Colon Carcinoma Metastatic in the Lung (tissue), 2 donors: Measurements from ENCODE around the gene EFNB2.

DNA sequence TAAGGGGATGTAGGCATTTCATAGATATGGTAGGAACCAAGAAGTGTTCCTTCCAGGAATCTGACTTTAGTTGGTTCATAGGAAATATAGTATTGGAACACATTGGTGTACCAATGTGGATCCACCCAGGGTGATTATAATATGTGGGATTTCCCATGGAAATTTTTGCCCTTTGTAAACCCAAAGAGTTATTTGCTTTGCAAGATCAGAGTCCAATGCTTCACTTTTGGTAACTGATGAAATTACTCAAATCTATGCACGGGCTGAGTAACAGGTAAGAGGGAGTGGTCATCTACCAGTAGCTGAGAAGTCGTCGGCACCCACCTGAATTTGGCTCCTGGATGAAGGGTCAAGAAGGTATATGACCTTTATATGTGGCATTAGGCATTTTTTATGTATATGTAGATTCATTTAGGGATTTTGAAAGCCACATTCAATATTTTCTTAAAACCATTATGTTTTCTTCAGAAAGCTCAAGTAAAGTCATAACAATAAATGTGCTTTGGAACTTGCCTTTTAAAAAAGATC, 62.4 kb downstream of the ERCC5 start:
- PRO-cap, 2 experiments, result no peak in any of the 2 experiments

- PRO-cap, 2 experiments, result no peak in any of the 2 experiments
Observed at GRCh38 chr13:103006963-103007568, 59.2 kb downstream of the SLC10A2 start.

DNA sequence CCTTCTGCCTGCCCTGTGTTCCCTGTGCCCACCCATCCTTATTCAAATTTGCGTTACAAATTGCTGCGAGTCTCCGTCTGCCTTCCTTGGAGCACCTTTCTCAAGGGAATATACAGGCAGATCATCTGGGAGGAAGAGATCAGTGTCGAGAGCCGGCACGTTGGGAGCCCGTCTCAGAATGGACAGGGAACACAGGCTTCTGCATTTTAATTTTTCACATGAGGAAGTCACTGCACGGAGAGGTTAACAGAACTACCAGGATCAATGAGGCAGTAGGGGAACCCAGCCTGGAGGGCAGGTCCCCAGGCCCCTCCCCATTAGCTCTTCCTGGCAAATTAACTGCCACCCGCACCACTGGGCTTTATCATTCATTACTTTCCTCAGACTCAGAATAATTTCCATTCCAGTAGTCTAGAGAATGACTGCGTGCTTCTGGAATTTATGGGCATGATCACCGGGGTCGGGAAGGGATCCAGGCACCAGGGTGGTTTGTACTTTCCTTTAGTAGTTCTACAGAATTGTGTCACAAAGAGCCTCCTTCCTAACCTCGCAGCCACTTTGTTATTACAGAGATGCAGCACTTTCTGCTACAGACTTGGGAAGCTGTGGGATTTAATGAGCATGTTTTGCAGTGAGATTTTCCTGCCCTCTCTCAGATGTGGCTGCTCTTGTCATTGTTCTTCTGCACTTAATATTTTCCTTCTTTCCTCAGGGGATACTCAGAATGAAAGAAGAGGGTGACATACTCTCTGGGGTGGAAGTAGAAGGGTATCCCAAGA, 284.8 kb upstream of the SLC10A2 start:
- PRO-cap, 2 experiments, result no peak in any of the 2 experiments

GRCh38 chr13:105597435-105597811, 131.6 kb downstream of the DAOA start:
- PRO-cap, 2 experiments, result no peak in any of the 2 experiments

GRCh38 chr13:106184848-106185347, 350.6 kb downstream of the EFNB2 start:
- PRO-cap, 2 experiments, result no peak in any of the 2 experiments

GRCh38 chr13:106475724-106476274, 59.7 kb downstream of the EFNB2 start:
- PRO-cap, 2 experiments, result no peak in any of the 2 experiments

GRCh38 chr13:106518159-106518588, 17.3 kb downstream of the EFNB2 start:
- PRO-cap, 2 experiments, result no peak in any of the 2 experiments

- PRO-cap, 2 experiments, result no peak in any of the 2 experiments
Observed at GRCh38 chr13:106530262-106531144, 5.0 kb downstream of the EFNB2 start.

DNA sequence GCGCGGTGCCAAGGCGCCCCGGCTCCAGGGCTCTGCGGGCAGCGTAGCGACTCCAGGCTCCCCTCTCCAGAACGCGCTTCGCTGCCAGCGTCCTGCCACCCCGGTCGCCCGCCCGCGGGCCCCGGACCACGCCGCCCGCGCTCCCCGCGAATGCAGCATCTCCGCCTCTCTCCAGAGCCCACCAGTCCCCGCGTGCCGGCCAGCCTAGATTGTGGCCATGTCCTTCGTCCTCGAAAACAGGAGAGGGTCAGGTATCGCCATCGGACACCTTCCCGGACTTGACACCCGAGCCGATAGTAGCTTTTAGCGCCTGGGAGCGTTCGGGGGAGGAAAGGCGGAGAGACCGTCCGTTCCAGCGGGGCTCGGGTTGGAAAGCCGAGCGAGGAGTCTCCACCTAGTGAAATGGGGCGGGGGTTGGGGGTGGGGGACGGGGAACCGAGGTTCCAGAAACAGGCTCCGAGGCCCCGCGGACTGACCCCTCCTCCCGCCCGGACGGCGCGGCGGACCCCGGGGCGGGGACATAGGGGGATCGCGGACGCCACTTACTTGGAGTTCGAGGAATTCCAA, 1.1 kb downstream of the EFNB2 start:
- PRO-cap, 2 experiments, result no peak in any of the 2 experiments

- PRO-cap, 2 experiments, result peak in 2 of 2 experiments; most common plus-strand start chr13:106535851 (in 1); most common minus-strand start chr13:106535385 (in 1)
Observed at GRCh38 chr13:106535323-106536276, at the start of gene EFNB2. EFNB2 (minus strand) TSS chr13:106535662.

DNA sequence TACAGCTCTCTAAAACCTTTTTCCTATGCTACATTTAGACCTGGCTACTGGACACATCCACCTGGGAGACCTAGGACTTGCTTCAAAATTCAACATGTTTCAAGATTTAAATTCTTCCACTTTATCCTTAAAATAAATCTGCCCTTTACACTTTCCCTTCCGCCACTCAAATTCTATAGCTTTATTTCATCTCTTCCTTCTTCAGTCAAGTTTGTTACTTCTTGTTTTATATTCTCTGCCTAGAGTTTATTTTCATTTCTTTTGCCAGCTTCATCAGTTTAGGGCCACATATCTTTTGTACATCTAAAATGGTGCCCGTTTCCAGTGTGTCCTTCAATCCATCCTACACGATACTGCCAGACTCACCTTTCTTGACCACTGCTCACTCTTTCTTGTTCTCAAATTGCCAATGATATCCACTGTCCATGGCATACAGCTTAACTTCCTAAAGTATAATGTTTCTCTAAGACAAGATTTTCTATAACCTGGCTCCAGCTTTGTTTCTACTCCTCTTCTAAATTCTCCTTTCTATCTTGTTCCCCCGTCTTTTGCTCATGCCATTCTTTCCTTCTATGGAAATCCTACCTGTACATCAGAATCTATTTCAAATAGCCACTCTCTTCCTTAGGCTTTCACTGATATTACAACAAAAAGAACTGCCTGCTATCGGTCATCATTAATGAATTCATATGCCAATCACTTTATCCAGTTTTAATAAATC, 10.6 kb upstream of the EFNB2 start:
- PRO-cap, 2 experiments, result no peak in any of the 2 experiments

- PRO-cap, 2 experiments, result no peak in any of the 2 experiments
Observed at GRCh38 chr13:106550768-106551417, 15.4 kb upstream of the EFNB2 start.

DNA sequence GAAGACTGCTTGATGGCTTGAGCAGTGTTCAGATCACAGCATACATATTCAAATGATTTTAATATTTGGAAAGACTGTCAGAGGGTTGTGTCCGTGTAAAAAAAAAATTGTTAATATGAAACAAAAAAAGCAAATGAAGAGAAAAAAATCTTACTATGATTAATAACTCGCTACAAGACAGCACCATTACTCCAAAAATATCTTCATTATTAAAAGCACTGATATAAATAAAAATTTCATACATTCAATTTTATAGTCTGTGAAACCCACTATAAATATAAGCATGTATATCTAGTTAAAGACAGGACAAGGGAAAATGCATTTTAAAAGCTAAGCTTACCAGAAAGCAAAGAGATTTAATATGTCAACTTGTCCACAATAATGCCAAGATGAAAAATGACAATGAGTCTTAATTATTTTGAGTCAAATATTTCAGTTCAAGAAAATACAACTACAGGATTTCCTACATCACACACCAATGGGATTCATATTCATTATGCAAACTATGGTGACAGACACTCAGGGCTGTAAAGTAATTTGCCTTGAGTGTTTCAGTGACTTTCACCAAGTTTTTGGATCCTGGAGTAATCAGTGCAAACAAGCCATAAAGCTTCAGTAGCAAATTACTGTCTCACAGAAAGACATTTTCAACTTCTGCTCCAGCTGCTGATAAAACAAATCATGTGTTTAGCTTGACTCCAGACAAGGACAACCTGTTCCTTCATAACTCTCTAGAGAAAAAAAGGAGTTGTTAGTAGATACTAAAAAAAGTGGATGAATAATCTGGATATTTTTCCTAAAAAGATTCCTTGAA, 9.7 kb downstream of the ARGLU1 start:
- PRO-cap, 2 experiments, result no peak in any of the 2 experiments

DNA sequence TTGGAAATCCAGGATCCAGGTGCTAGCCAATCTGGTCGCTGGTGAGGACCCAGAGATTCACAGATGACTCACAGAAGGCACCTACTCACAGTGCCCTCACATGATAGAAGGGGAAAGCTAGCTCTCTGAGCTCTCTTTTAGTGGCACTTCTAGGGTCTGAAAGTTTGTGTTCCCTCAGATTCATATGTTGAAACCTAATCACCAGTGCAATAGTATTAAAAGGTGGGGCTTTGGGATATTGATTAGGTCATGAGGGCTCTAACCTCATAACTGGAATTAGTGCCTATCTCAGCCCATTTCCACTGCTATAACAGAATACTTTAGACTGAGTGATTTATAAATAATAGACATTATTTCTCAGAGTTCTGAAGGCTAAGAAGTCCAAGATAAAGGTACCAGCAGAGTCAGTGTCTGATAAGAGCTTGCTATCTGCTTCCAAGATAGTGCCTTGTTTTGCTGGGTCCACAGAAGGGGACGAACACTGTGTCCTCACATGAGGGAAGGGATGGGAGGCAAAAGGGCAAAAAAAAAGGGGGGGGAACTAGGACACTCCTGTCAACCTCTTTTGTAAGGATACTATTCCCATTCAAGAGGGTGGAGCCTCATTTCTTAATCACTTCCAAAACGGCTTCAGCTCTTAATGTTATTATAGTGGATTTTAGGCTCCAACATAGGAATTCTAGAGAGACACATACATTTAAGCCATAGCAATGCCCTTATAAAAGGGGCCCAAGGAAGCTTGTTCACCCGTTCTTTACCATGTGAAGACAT, 1.7 kb upstream of the ARGLU1 start:
- PRO-cap, 2 experiments, result no peak in any of the 2 experiments

DNA sequence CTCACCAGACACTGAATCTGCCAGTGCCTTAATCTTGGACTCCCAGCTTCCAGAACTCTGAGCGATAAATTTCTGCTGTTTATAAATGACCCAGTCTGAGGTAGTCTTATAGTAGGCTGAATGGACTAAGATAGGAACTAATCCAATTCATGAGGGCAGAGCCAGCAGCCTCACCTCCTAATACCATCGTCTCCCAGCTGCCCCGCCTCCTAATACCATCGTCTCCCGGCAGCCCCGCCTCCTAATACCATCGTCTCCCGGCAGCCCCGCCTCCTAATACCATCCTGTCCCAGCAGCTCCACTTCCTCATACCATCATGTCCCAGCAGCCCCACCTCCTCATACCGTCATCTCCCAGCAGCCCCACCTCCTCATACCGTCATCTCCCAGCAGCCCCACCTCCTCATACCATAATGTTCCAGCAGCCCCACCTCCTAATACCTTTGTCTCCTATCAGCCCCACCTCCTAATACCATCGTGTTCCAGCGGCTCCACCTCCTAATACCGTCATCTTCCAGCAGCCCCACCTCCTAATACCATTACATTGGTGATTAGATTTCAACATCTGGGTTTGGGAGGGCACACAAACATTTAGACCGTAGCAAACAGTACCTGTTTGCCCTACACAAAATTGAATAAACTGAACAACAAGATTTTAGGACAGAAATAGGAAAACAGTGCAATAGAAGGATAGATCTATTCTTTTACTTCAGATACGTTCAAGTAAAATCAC, 2.5 kb upstream of the ARGLU1 start:
- PRO-cap, 2 experiments, result peak in 2 of 2 experiments; most common minus-strand start position 185 of the sequence (in 1)

DNA sequence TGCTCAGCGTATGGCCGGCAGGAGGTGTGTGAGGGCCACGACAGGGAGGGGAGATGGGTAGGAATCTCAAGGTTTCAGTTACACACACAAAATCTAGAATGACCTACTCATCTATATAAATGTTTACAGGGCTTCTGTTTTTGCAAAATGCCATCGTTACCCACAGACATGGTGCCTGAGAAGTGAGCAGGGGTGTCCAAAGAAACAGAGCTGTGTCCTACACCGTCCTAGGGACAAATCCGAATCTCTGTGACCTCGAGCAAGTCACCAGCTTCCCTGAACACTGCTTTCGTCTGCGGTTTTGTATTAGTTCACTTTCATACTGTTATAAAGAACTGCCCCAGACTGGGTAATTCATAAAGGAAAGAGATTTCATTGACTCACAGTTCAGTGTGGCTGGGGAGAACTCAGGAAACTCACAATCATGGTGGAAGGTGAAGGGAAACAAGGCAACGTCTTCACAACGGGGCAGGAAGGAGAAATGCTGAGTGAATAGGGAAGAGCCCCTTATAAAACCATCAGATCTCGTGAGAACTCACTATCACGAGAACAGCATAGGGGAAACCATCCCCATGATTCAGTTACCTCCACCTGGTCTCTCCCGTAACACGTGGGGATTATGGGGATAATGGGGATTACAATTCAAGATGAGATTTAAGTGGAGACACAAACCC, 188.9 kb downstream of the NALF1 start:
- PRO-cap, 2 experiments, result no peak in any of the 2 experiments

DNA sequence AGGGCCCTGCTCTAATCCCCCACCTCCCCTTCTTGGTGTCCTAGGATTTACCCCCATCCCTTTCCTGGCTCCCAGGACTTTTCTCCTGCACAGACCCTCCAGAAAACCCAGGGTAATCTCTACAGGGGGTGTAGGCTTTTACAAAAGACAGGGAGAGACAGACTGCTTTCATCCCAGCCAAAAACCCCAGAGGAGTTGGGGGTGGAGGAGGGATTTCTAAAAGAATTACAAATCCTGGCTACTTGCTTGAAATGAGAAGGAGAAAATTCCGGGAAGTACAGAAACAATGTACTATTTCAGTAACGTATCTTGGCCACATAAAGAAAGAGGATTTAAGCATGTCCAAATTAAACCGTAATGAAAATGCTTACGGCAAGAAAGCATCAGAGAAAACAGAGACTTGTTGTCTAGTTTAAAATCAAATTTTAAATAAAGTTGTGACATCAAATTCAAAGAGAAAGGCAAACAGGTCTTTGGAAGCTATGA, 133.4 kb downstream of the TNFSF13B start:
- PRO-cap, 2 experiments, result no peak in any of the 2 experiments

- PRO-cap, 2 experiments, result no peak in any of the 2 experiments
Observed at GRCh38 chr13:108779317-108779963, 150.0 kb downstream of the MYO16 start.

- PRO-cap, 2 experiments, result no peak in any of the 2 experiments
Observed at GRCh38 chr13:108873295-108873628, 243.9 kb downstream of the MYO16 start.

DNA sequence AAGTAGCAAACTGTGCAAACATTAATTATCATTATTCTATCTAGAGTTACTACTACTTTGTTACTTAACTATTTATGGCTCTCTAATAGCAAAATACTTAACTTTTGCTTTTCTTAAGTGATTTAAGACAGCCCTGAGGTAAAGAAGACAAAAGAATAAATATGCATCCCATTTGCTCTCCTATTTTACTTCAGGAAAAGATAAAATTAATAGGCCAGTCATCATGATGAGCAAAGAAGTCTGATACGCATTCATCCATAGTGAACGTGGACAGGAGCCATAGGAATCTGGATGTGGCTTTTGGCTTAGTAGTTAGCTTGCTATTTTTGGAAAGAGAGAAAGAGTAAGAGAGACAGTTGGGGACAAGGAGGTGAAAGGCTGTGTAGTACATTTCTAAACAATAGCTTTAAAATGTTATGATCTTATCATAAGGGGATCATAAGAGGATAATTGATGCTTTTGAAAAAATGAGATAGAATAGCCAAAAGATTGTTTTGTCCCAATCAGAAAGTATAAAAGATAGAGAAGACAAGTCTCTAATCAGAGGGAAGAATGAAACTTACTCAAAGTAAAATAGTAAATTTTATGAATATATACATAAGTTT, 545.2 kb downstream of the IRS2 start:
- PRO-cap, 2 experiments, result no peak in any of the 2 experiments